Psoas muscle (tissue), 2 donors: ENCODE results near the genes DOK5 and FAM209B.

DNA sequence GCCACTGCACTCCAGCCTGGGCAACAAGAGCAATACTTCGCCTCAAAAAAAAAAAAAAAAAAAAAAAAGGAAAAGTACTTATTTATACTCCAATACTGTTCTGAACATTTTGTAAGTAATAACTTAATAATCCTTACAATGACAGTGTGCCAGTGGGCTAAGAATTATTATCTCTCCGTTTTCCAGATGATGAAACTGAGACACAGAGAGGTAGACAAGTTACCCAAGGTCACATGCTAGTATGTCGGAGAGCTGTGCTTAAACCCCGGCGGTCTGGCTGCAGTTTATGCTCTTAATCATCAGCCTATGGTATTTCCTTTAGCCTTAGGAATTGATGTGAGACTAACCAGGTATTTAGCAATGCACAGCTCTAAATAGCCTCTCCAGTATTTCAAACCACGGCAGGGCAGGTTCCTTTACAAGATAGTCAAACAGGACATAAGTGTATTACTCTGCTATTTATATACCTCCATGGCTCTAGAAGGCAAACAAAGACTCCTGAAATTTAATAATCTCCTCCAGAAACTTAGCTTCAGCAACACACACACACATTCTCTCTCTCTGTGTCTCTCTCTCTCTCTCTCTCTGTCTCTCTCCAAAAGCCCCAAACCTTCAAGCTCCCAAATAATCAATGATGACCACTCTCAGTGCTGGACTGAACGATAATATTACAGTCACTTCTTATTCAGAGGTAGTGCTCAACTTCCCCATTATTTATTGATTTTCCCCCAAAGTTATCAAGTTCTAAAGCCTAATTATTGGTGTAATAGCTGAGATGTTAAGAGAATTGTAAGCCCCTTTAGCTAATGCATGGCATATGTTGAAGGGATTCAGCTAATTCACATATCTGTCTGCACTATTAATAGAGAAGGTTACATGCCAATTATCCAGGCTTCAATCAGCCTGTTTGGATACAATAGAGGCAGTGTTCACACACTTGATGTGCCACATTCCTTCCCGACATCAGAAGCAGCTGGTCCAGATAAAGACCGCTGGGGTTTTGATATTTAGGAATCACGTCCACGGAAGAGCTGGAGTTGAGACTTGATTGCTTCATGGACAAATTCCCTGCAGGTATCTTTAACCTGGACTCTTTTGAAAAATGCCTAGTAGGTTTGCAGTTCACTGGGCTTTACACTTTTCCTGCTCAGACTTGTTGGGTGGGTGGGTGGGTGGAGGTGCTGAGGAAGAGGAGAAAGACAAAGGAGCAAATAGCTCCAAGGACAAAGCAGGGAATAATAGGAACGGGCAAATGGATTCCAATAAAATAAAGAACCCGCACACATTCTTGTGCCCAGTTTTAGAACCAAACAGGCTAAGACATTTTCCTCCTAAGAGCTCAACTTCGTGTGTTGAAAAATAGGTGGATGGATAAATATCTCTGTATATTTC, 142.3 kb upstream of the ZNF217 start:
- PRO-cap, 2 experiments: no peak in any of the 2 experiments

DNA sequence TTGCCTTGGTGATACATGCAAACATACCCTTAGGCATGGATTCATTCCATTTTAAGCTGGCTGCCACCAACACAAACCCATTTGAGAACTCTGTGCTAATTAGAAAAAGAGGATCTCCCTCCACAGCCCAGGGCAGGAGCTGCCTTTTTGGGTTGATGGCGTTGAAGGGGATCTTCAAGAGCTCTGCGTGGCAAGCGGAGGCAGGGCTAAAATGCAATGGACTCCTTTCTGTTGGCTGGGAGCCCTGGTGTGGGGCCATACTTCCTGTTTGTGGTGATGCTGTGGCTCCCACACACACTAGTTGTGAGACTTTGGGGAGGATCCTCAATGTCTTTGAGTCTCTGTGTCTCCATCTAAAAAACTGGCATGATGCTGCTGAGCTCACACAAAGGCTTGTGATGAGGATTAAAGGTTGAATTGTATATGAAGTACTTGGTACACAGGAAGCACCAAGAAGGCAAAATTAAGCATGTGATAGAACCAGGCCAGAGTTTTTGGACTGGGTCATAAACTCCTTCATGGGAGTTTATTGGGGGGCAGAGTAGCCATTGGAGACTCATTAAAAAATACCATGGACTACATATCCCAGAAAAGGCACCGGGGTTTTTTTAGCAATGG, 160.9 kb upstream of the ZNF217 start:
- PRO-cap, 2 experiments: no peak in any of the 2 experiments

GRCh38 chr20:53767135-53767497, 173.5 kb upstream of the ZNF217 start:
- PRO-cap, 2 experiments: no peak in any of the 2 experiments

GRCh38 chr20:53785136-53785704, 191.6 kb upstream of the ZNF217 start:
- PRO-cap, 2 experiments: no peak in any of the 2 experiments

DNA sequence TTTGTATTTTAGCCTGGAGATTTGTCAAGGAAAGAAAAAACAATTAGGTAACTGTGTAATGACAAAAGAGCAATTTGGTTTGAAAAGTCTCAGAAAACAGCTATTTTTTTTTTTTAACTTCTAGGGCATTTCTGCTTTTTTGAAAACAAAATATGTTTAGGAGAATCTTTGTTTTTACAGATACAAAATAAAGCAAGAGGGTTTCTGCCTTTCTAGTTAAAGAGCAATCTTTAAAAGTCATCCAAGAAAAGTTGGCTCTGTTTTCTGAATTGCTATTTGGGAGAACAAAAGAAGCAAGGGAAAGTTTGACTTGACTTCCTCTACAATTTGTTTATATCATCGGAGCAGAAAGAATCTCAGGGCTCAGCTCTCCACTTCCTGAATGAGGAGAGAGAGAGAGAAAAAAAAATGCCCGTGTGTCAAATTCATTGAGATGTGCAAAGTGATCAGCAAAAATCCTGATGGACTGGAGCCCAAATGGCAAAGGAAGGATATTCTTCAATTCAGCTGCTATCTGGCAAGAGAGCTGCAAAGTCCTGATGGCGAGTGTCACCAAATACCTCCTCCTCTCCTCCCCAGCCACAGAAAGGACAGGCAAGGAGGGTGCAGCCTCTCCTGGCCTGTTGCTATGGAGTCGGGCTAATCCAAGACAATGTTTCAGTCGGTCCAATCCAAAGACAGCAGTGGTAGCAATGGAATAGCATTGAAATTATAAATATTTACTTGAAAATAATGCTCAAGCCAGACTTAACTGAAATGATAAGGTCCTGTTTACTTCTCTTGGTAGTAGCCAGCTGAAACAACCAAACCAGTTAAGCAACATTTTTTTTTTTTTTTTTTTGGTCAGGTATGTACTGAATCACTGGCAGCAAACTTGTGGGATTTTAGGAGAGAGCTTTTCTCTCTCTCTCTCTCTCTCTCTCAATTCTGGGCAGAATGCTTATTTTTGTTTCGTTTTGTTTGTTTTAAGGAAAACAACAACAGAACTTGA, 204.5 kb downstream of the BCAS1 start:
- PRO-cap, 2 experiments: no peak in any of the 2 experiments

- PRO-cap, 2 experiments: no peak in any of the 2 experiments
These were observed 169.3 kb downstream of the BCAS1 start for GRCh38 chr20:53901029-53901597.

DNA sequence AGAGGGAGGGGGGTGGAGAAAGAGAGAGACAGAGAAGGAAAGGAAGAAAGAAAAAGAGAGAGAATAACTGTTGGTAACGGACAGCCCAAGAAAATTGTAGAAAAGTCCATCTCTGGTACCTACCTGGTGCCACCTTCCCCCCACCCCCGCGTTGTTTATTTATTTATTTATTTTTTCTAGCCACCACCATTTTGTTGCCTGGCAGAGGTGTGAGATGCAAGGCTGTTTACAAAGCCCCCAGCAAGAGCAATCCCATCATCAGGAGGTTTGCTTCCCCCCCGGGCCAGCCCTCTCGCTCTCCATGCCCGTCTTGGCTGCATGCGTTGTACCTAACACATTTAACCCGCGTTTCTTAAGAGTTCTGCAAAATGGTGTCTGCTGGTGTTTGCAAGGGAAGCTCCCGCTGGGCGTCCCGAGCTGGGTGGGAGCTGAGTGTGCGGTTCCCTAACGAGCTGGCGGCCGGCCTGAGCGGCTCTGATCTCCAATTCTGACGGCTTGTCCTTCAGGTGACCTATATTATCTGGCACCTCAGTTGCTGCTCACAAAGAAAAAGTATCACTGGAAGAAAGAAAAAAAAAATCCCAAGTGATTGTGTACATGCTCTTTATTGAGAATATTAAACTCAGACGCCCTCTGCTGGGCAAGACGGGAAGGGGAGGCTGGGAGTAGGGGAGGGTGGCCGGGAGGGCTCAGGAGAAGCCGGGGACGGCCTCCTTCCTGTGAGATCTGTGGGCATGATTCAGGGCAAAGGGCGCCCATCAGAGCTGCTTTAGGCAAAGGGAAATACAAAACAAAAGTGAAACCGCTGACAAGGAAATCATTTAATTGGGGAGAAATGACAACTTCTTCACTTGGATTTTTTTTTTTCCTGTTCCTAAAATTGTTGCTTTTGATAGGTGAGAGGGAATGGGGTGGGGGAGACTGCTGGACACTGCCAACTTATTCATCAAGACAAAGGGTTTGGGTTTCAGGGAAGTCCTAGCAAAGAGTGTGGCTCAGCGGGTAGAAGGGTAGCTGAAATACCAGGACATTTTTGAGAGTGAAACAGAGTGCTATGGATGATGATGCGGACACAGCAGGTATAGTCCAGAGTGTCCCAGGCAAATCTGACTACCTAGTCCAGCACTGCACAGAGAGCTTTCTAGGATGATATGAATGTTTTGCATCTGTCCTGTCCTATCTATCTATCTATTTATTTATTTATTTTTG, 154.7 kb downstream of the BCAS1 start:
- PRO-cap, 2 experiments: no peak in any of the 2 experiments

GRCh38 chr20:53918939-53919316, 151.5 kb downstream of the BCAS1 start:
- PRO-cap, 2 experiments: no peak in any of the 2 experiments

DNA sequence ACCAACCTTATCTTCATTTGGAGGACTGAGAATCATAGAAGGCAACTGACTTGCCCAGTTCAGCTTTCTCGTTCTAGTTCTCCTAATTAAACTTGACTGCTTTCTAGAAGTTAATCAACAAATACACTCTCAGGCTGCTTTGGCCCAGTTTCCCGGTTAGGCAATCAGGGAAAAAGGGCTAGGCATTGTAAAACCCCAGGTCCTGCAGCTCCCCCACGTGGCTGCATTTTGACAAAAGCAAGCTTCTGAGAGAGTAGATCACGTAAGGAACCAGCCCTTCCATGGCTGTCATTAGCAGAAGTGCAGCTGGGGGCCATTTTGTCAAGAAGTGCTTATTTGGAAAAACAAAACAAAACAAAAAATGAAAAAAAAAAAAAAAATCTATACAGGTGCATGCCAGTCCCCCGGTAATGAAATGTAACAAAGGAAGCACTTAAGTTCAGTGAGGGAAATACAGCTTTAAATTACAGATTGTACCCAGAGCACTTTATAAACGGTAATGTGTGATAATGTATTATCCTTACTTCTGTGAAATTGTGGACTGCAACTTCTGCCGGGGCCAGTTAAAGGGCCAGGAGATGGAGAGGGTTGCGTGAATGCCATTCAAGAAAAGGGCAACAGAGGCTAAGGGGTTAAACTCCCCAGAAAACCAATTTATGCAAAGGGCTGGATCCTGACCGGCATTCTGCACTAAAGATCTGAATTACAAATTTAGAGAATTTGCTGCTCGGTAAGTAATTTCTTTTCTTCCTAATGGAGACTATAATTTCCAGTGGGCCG, 130.3 kb downstream of the BCAS1 start:
- PRO-cap, 2 experiments: no peak in any of the 2 experiments

GRCh38 chr20:53949093-53949888, 121.1 kb downstream of the BCAS1 start:
- PRO-cap, 2 experiments: no peak in any of the 2 experiments

DNA sequence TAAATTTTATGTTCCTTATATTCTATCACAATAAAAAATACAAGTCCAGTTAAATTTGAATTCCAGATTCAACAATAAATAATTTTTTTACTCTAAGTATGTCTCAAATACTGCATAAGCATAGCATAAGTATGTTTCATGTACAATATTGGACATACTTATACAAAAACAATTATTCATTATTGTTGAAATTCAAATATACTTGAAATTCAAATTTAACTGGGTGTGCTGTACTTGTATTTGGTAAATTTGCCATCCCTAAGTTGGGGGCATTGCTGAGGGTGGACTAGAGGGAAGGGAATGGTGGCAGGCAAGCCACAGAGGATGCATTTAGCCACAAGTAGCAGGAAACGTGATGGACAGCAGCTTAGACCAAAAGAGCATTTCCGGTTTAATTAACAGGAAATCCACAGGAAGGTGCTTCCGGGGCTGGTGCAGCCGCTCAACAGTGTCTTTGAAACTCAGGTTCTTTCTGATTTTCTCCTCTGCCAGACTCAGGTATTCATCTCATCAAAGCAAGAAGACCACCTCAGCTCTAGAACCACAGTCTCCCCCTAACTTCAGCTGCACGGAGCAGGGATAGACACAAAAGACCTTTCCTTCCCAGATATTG, 7.8 kb upstream of the BCAS1 start:
- PRO-cap, 2 experiments: no peak in any of the 2 experiments

DNA sequence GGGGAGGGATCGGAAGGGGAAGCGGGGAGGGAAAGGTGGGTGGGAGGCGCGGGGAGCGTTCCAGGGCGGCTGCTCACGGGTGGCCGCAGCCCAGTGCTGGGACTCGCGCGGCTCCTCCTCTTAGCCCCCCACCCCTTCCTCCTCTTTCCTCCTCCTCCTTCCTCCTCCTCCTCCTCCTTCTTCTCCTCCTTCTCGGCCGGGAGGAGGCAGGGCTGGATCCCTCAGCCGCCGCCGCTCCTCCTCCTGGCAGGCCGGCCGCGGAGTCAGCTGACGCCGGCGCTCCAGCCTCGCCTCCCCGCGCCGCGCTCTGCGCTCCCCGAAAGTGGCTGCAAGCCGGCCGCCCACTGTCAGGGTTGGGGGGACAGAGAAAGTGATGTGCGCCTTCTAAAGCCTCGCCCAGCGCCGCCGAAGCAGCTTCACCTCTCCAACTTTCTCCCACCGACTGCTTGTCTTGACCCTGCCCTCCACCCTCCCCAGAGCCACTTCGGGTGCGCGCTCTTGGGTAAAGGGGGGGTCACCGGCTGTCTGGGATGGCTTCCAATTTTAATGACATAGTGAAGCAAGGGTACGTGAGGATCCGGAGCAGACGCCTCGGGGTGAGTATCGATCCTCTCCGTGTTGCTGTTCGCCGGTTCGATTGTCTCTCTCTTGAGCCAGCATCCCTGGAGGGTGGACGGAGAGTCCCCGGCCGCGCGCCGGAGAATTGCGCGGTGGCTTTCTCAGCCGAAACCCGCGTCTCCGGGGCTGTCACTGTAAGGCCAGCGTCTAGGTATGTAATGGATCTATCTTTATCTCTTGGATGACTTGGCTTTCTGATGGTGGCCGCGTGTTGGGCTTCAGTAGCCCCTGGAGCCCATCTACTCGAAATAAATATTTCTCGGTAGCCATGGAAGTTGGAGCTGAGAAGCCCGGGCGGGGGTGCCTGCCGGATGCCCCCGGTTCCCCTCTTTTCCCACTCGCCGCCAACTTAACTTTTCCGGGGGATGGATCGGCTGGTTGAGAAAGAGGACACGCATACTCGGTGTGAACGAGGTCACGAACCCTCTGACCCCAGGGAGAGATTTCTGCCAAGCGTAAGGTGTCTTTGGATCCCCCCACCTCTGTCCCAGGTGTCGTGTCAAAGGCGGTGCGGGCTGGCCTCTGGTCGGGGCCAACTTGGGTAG, at the start of gene DOK5:
DOK5 (plus strand) TSS at position 177 of the 1,163 bp plus-strand sequence.
- PRO-cap, 2 experiments: peak in 2 of 2 experiments; most common plus-strand start position 266 of the sequence (in 2); most common minus-strand start position 740 of the sequence (in 2)

- PRO-cap, 2 experiments: no peak in any of the 2 experiments
These were observed 49.4 kb downstream of the DOK5 start for GRCh38 chr20:54524672-54525329.

DNA sequence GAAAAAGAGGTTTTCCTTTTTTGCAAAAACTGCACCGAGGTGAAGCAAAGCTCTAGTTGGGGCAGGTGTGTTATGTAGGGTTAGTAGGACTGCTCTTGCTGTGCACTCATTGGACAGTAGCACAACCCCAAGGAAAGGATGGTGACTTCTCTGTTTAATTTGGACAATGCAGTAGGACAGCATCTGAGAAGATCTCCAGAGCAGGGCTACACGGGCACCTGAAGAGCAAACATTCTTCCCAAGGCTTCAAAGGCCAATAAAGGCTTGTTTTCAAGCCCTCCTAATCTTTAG, 384.2 kb downstream of the DOK5 start:
- PRO-cap, 2 experiments: peak in 1 of 2 experiments; most common minus-strand start position 132 of the sequence (in 1)

GRCh38 chr20:56348252-56348810, 10.4 kb upstream of the FAM210B start:
- PRO-cap, 2 experiments: no peak in any of the 2 experiments

DNA sequence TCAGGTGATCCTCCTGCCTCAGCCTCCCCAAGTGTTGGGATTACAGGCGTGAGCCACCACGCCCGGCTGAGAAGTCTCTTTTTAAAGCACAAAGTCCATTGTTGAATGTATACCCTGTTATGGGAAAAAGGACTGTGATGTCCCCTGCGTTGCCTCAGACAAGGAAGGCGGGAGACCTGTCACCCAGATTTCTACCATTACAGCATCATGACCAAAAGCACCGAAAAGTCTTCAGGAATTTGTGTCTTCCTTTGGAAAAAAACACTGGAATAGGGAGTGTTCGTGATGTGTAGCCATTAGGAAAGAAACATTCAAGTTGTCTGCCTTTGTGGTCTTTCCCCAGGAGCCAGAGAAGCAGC, 18.2 kb upstream of the RTF2 start:
- PRO-cap, 2 experiments: no peak in any of the 2 experiments

- PRO-cap, 2 experiments: no peak in any of the 2 experiments
These were observed at the start of gene FAM209B for GRCh38 chr20:56532867-56533386. Gene FAM209B (plus strand): TSS chr20:56533246.

DNA sequence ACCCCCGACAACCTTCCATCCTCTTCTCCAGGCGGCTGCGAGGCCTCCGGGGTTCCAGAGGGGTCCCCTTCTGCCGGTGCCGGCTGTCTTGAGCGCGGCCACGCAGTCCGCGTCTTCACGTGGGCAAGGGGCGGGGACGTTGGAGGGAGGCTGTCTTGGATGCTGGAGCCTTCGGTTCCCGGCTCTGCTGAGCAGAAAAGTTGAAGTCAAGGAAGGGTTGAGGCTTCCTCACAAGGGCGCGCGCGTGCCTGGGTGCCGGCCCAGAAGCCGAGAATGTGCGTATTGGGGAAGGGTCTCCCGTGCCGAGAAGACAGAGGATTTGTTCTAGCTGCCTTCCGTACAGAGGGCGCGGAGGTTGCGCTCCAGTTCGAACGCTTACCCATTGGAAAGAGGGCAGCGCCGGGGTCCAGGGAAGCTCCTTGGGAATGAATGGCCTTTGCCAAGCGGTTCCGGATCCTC, 2.3 kb upstream of the TFAP2C start:
- PRO-cap, 2 experiments: no peak in any of the 2 experiments

DNA sequence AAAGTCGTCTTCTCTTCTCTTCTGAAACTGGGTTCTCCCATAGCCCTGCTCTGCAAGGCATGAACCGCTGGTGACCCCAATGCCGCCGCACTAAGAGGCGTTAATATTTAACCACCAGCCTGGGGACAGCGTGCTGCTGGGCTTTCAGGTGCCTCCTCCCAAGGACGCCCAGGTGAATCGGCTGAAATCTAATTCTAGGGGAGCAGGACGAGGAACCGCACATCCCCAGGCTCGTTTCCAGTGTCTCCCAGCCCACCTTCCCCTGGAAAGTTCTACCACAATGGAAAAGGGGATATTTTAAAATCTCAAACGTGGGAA, 56.4 kb downstream of the BMP7 start:
- PRO-cap, 2 experiments: no peak in any of the 2 experiments

- PRO-cap, 2 experiments: no peak in any of the 2 experiments
These were observed 15.8 kb downstream of the BMP7 start for GRCh38 chr20:57250447-57251334.